Right common carotid artery plus branches (tissue), 1 donor: ENCODE results near the gene CTNND2.

DNA sequence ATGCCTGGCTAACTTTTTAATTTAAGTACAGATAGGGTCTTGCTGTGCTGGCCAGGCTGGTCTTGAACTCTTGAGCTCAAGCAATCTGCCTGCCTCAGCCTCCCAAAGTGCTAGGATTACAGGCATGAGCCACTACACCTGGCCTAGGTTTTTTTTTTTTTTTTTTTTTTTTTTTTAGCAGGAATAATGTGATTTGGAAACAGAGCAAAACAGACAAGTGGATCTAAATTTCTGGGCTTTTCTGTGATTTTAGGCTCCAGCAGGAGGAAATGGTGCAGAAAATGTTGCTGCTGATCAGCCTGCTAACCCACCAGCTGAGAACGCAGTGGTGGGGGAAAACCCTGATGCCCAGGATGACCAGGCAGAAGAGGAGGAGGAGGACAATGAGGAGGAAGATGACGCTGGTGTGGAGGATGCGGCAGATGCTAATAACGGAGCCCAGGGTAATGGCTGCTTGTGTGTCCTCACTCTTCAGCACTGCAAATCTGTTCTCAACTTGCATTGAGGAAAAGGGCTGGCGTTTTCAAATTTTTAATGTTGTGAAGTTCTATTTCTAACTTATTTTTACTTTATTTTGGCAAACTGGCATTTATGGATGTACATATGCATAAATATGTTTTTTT, 37.9 kb downstream of the MARCHF6 start:
- PRO-cap = no peak

GRCh38 chr5:10439070-10440148, 2.3 kb upstream of the ROPN1L start:
- PRO-cap = no peak

GRCh38 chr5:10679559-10680416, 81.2 kb downstream of the DAP start:
- PRO-cap = no peak

GRCh38 chr5:10699117-10699836, 61.8 kb downstream of the DAP start:
- PRO-cap = no peak

DNA sequence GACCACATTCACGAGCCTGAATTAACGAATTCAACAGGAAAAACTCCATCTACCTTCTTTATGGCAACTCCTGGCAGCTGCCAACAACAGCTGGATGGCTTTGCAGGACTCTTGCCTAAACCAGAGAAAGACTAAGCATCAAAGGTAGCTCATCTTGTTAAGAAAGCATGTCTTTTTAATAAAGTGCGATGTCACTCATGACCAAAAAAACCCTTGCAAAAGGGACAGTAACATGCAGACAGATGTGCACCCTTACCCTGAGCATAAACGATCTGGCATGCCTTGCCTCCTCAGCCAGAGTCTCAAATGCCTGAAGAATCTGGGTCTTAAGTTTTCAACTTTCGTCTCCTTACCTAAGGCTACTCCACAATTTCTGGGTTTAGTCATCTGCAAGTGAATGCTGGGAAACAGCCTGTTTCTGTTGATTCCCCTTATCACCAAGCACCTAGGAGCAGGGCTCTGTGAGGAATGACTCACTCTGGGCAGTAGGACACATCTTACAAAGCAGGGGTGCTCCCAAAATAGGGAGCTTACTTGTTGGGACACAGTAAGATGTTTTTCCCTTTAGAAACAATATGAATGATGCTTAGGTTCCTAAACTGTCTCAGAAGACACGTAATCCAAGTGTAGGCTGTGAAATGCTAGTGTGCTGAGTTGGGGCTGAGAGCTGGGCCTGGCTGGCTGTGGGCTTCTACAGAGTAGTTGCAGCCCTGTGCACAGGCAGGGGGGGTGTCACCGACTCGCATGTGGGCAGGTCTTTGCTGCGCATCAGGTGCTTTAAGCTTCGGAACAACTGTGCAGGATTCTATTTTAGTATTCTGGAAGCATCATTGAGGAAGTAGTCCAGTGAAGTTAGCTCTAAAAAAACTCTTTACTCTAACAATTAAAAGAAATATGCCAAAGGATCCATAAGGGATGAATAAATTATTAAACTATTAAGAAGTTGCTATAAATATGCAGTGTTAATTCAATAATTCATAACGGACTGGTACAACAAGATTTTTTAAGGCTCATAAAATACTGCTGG, 58.0 kb downstream of the DAP start:
- PRO-cap = no peak

DNA sequence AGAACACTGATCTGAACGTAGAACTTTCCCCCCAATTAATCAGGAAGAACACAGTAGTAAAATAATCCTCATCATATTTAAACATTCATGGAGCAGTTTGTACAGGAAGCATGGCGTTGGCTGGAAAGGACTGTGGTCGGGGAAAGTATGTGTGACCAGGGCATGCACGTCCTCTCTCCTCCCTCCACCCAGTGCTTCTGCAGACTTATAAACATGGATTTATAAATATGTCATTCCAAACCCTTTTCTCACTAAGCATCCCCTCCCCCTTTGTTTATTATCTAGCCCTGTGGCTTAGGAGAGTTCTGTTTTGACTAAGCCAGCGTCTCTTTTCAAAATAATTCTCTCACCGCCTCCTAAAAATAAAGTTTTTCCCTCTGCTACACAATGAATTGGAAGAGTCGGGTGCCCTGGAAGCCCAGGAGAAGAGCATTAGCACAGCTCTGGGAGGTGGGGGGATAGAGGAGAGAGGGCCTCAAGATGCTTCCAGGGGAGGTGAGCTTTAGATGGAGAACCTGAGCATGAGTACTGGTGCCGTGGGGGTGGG, 70.4 kb upstream of the DAP start:
- PRO-cap = no peak

GRCh38 chr5:11063714-11064022, 302.6 kb upstream of the DAP start:
- PRO-cap = no peak

- PRO-cap = unidirectional peak, plus-strand start at chr5:11903481
Measured at GRCh38 chr5:11903130-11904133, 814 bp downstream of the CTNND2 start.

DNA sequence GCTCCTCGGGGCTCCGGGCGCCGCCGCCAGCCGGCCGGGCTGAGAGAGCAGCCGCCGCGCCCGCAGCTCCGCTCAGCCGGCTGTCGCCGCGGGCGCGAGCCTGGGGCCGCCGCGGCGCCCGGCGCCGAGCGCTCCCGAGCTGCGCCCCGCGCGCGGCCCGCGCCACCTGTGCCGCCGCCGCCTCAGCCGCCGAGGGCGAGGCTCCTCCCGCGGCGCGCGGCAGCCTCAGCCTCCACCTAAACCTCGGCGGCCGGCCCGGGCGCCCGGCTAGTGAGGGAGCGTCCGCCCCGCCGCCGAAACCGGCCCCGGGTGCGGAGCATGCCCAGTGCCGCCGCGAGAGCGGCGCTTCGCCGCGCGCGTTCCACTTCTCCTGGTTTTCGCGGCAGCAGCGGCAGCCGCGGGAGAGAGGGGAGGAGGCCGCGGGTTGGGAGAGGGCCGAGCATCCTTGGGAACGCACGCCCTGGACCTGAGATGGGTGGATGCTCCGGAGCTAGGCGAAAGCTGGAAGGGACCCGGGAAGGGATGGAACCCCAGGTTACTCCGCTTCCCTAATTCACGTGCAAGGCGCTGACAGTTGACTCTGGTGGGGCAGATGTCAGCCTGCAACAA, at the start of gene CTNND2:
TSS of gene CTNND2 (minus strand) at position 313 of the 609 bp plus-strand sequence.
- PRO-cap = unidirectional peak, minus-strand start at position 272 of the sequence

DNA sequence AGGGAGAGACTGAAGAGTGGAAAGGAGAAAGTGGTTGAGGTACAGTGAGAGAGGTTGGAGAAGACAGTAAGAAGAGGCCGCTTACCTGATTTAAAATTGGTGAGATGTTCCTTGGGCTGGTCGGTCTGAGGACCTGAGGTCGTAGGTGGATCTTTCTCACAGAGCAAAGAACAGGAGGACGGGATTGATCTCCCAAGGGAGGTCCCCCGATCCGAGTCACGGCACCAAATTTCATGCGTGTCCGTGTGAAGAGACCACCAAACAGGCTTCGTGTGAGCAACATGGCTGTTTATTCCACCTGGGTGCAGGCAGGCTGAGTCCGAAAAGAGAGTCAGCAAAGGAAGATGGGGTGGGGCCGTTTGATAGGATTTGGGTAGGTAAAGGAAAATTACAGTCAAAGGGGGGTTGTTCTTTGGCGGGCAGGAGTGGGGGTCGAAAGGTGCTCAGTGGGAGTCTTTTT, 763.4 kb upstream of the CTNND2 start:
- PRO-cap = no peak

- PRO-cap = bidirectional peak, plus-strand start at chr5:14190289, minus-strand start at chr5:14190293
Measured at GRCh38 chr5:14189963-14190724, 47.0 kb downstream of the TRIO start.

DNA sequence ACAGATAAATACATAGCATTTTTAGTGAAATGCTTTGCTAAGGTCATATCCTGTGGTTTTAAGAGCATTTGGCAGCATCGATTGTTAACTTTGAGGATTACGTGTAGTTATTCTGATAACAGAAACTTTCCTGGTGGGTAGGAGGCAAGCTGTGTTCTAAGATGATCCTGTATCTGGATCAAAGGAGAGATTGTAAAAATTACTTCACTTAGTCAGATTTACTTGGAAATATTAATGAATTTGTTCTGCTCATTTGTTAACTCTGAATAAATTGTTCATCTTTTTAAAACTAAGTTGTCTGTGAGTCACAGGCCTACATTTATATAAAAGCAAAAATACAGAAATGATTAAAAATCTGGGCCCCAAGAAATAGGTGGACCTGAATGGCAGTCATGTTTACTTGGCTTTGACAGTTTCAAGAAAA, 58.3 kb downstream of the TRIO start:
- PRO-cap = no peak

- PRO-cap = no peak
Measured at GRCh38 chr5:14208930-14209573, 65.9 kb downstream of the TRIO start.

GRCh38 chr5:14296903-14297265, 153.7 kb downstream of the TRIO start:
- PRO-cap = no peak

DNA sequence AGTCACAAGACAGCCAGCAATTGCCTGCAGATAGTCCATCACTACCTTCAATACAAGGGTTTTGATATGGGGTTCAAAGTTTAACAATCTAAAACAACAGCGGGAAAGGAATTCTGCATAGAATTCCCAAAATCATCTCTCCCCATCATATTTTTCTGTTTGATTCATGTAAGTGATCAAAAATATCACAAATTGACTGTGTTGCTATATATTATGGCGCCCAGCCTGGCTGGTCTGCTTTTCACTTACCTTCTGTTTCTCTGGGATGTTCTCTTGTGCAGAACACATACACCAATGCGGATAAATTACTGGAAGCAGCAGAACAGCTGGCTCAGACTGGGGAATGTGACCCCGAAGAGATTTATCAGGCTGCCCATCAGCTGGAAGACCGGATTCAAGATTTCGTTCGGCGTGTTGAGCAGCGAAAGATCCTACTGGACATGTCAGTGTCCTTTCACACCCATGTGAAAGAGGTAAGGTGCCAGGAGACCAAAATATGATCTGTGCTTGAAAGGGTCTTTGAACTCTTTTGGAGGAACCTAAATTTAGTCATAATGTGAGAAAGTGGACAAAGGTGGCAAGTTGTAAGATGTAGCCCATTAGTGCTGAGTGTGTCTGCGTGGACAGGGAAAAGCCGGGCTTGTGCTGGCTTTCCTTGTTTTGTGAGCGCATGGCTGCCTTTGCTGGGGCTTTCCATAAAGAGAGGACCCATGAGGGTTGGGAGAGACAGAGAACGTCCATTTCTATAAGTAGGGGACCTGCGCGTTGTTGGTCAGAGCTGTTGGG, 193.3 kb downstream of the TRIO start:
- PRO-cap = no peak

DNA sequence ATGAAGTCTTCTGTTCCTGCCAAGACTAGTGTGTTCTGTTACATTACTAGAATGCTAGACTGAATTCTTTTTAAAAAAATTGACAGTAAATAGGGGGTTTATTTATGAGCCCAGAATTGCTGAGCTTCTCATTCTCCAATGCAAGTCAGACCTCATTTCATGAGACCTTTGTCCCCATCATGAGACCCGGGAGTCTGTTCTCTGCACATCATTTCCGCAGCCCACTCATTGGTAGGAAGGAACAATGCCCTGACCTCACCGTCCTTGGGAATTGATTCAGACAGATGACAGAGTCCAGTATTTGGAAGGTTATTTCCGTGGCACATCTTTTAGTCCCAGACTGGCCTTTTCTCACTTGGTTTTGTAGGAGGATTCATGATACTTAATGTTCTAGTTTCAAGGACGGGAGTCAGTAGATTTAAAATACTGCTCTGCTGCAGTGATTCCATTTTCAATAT, 173.7 kb upstream of the OTULINL start:
- PRO-cap = no peak

GRCh38 chr5:14445553-14446535, 135.7 kb upstream of the OTULINL start:
- PRO-cap = bidirectional peak, plus-strand start at chr5:14446193, minus-strand start at chr5:14446019

DNA sequence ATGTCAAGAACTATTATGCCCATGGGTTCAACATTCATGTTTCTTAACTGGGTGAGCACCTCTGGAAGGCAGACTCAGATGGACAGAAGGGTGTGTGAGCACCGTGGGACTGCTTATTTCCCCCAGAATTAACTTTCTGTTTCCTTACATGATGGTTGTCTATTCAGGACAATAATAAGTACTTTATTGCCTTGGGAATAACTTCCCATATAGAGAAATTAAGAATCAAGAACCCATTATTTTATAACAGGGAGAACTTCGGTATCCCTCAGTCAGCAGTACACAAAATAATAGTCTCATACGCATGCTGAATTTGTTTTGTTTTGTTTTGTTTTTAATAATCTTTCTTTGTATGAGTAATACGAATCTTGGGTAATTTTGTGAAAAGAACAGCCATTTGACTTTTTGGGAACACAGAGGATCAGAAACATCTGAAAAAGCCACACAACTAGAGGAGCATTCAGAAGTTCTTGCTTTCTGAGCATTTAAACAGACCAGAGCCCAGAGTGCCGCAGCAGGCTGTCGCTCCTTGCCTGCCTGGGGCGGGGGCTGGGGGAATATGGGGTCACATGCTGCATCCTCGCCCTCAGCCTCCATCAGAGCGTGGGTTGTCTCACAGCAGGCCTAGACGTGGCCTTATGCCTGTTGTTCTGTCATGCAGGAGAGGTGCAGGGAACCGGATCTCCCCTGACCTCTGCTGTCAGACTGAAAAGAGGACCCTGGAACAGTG, 133.6 kb upstream of the OTULINL start:
- PRO-cap = unidirectional peak, plus-strand start at position 492 of the sequence

DNA sequence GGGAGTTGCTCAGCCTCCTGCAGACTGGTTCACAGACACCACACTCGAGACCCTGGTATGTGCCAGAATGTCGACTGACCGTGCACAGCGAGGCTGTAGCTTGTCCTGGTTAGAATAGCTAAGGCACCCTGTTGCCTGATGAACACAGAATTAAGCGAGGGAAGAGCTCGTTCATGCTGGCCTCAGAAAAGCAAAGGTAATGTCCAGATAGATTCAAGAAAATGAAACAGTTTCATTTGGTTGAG, 71.3 kb upstream of the OTULINL start:
- PRO-cap = no peak

GRCh38 chr5:14864529-14864728, 7.1 kb downstream of the ANKH start:
- PRO-cap = no peak